ENCODE measurements around the gene TBC1D3L.

GRCh38 chr17:37743993-37744997, 564 bp downstream of the HNF1B start:
- PRO-cap = no peak

DNA sequence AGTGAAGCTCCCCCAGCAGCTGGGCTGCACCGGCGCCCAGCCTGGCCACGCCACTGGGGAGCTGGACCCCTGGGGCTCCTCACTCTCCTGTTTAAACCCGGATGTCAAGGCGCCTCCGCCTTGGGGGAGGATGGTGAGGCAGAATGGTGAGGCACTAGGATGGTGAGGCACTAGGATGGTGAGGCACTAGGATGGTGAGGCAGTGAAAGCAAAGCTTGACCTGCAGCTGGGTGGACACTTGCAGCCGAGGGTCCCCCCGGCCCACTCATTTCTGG, 867 bp upstream of the HNF1B start:
- PRO-cap = no peak

GRCh38 chr17:37988994-37989358, at the start of gene TBC1D3L:
TSS of gene TBC1D3L (minus strand) at chr17:37989060.
- PRO-cap = no peak

DNA sequence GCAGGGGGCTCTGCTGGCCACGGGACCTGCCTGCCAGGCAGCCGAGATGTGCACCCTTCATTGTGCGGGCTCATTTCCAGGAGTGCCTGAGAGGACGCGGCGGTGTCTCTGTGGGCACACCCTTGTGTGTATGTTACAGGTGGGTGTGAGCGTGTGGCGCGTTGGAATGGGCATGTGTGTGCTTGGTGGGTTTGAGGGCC, 15.9 kb downstream of the ARHGAP23 start:
- PRO-cap = no peak

- PRO-cap = no peak
Observed at GRCh38 chr17:38464198-38464581, 35.9 kb downstream of the ARHGAP23 start.

- PRO-cap = no peak
Observed at GRCh38 chr17:38550740-38551113, 55.0 kb downstream of the SRCIN1 start.

DNA sequence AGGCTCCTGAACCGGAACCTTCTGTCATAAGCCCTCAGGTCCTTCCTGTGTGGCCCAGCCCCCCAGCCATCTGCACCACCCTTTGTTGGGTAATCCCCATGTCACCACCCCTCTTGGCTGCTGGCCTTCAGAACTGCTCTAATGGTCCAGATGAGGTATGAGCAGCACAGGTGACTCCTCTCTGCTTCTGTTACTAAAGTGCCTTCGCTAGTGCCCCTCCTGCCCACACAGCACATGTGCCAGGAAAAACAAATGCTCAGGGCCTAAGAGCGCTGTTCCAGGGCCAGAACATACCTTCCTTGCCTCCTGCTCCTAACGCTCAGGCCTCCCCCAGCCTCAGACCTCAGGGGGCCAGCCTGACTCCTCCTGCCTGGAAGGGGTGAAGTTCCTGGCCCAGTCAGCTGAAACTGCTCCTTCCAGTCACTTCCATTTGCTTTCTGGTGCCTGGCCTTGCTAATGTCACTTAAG, 14.4 kb downstream of the SRCIN1 start:
- PRO-cap = no peak

- PRO-cap = bidirectional peak, plus-strand start at chr17:38706811, minus-strand start at chr17:38706638; unidirectional peak, minus-strand start at chr17:38706843
Observed at GRCh38 chr17:38706462-38707301, 1.6 kb downstream of the MLLT6 start.

GRCh38 chr17:38730624-38731317, 630 bp downstream of the CISD3 start:
- PRO-cap = no peak

- PRO-cap = bidirectional peak, plus-strand start at chr17:38749933, minus-strand start at chr17:38749792
Observed at GRCh38 chr17:38749163-38750342, 1.4 kb upstream of the PCGF2 start.

- PRO-cap = no peak
Observed at GRCh38 chr17:38872636-38873529, 3.0 kb downstream of the LASP1 start.

- PRO-cap = no peak
Observed at GRCh38 chr17:38897729-38898077, 27.8 kb downstream of the LASP1 start.

DNA sequence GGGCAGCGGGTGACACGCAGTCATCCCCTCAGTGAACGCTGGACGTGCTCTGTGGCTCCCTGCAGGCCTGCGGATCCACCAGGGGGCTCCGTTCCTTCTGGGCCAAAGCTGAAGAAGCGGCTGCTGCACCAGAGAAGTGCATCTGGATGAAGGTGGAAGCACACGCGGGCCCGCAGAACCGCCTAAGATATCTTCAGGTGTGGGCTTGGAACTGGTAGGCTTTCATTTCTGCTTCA, 78.7 kb upstream of the FBXO47 start:
- PRO-cap = no peak

GRCh38 chr17:39096512-39096865, 54.9 kb downstream of the PLXDC1 start:
- PRO-cap = no peak

GRCh38 chr17:39110294-39111132, 40.9 kb downstream of the PLXDC1 start:
- PRO-cap = no peak

GRCh38 chr17:39153394-39154053, 2.1 kb upstream of the PLXDC1 start:
- PRO-cap = bidirectional peak, plus-strand start at chr17:39153944, minus-strand start at chr17:39153811

- PRO-cap = no peak
Observed at GRCh38 chr17:39238115-39238563, 12.4 kb upstream of the STAC2 start.

DNA sequence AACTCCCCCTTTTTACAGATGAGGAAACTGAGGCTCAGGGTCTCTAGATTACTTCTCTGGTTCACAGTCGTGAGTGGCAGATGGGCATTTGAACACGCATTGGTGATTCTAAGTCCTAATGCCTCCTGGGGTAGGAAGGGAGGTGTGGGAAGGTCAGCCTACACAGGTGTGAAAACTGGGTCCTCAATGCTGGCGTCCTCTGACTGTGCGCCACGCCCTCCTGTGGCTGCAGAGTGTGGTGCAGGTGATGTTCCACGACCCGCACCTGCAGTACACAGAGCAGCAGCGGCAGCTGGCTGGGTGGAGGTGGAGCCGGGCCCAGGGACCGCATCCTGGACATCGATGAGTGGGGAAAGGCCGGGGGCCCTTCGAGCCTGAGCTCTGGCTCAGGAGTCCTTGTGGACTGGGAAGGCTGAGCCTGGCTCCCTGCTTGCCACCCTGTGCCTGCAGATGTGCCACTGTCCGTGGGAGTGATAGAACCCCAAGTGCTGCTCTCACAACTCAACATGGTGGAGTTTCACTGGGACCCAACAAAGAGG, 13.9 kb upstream of the STAC2 start:
- PRO-cap = no peak

- PRO-cap = no peak
Observed at GRCh38 chr17:39470862-39471910, 9.9 kb downstream of the CDK12 start.

- PRO-cap = no peak
Observed at GRCh38 chr17:39544481-39544868, 63.2 kb downstream of the NEUROD2 start.

All from trachea (tissue), 1 donor.